Tongue (tissue), 2 donors: ENCODE results near the genes SYN1, RBM3 and WDR13.

GRCh38 chrX:45750433-45751092, 549.9 kb upstream of the DIPK2B start:
- RAMPAGE, long total RNA = no peak

DNA sequence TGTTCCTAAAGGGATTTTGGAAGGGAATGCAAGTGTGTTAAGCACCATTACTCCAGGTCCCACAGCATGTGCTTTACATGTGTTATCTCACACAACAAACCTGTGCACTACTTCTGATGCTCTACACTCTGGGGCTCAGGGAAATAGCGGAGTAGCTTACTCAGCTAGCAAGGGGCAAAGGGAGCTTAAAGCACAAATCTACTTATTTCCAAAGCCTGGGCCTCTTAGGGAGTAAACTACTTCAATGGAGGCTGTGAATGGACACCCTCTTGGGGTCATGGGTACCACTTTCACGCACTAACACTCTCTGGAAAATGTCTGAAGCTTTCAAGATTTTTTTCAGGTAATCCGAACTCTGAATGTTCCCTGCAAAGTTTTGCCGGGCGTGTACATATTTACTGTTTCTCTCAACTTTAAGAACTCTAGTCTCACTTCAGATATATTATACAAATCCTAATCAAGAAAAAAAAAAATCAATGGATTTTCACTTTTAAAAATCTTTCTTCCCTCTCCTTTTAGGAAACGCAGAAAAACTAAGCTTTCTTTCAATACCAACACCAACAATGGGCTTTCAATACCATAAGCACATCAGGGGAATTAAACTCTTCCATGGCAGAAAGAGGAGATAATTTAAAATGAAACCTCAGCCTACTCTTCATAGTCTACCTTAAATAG, 562.8 kb upstream of the DIPK2B start:
- RAMPAGE, long total RNA = no peak

- RAMPAGE, long total RNA = no peak
Measured at GRCh38 chrX:45767628-45767865, 566.9 kb upstream of the DIPK2B start.

GRCh38 chrX:45771594-45772190, 571.0 kb upstream of the DIPK2B start:
- RAMPAGE, long total RNA = no peak

DNA sequence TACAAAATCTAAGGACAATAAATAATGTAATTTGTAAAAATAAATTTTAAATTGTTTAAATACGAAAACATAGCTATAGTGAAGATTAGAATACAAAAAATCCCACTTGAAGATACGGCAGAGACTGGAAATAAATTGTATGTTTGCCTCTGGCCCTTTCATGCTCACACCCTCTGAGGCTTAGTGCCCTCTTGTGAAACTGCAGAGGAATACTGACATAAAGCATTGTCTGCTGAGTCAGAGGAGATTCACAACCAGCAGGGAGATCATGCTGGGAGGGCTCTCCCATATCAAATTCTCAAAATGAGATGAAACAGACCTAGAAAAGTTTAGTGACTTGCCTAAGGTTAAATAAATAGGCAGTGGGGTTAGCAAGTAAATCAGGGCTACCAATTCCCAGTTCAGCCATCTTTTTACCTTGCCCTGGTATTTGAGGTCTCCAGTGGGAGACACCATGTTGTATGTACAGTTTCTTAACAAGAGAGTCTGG, 581.2 kb upstream of the DIPK2B start:
- RAMPAGE, long total RNA = no peak

DNA sequence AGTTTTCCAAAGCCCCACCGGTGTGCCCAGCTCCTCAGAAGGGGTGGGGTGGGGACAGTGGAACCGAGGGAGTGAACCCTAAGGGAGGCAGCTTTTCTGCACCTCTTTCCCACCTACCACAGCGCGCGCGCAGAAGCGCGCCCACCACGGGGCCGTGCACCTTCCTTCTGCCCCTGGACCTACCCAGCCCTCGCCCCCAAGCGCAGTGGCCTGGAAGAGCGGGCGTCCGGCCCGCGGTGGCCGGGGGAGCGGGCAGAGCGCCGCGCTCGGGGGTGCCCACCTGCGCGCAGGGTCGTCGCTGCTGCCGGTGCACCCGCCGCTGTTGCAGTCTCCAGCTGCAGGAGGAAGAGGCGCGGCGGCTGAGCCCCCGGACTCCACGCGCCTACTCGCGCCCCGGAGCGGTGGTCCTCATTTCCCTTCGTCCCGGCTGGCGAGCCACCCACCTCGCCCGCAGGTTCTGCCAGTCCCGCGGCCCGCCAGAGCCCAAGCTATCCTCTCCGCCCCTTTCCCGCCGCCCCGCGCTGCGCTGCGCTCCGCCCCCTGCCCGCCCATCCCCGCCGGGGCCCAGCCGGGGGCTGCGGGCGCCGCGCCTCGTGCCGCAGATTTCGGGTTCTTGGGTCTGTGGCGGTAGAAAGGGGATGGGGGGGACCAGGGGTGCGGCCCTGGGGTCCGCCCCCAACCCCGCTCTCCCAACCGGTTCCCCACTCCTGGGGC, 595.9 kb upstream of the KRBOX4 start:
- RAMPAGE, long total RNA = no peak

- RAMPAGE, long total RNA = no peak
Measured at GRCh38 chrX:46125179-46125461, 322.0 kb upstream of the KRBOX4 start.

- RAMPAGE, long total RNA = no peak
Measured at GRCh38 chrX:46600990-46602161, 27.8 kb downstream of the CHST7 start.

GRCh38 chrX:46881507-46882334, 30.5 kb upstream of the JADE3 start:
- RAMPAGE, long total RNA = no peak

DNA sequence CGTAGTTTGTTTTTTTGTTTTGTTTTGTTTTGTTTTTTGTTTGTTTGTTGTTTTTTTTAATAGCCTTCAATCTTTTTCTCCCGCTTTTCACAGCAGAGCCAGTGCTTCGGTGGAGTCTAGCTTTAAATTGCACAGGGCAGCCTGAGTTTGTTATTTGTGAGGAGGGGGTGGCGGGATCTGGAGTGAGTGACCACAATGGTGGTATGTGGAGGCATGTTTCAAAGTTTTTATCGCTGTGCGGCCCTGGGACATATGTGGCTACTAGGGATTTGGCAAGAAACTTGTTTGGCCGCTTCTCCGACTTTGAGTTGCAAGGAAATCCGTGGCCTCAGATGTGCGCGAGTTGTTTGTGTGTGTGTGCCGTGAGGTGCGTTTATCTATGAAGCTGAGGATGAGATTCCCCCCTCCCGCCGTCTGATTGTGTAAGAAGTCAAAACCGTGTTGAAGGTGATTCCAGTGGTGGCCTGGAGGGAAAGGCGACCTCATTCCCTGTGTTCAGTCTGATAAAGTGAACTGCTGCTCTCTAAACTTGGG, 1.4 kb downstream of the JADE3 start:
- RAMPAGE, long total RNA = no peak

GRCh38 chrX:47321962-47322505, 48.3 kb upstream of the ZNF157 start:
- RAMPAGE, long total RNA = no peak

DNA sequence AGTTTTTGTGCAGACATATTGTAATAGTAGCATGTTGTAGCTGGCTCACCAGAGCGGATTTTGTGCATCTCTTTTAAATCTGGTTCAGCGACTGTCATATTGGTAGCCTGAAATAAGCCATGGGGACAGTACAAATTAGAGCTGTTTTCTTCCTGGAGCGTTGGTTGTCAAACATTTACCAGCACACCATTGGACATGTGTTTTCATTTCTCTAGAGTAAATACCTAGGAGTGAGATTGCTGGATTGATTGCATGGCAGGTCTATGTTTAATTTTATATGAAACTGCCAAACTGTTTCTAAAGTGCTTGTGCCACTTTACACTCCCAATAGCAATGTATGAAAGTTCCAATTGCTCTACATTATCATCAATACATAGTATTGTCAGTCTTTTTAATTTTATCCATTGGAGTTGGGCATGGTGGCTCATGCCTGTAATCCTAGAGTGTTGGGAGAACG, 2.5 kb upstream of the ARAF start:
- RAMPAGE, long total RNA = no peak

DNA sequence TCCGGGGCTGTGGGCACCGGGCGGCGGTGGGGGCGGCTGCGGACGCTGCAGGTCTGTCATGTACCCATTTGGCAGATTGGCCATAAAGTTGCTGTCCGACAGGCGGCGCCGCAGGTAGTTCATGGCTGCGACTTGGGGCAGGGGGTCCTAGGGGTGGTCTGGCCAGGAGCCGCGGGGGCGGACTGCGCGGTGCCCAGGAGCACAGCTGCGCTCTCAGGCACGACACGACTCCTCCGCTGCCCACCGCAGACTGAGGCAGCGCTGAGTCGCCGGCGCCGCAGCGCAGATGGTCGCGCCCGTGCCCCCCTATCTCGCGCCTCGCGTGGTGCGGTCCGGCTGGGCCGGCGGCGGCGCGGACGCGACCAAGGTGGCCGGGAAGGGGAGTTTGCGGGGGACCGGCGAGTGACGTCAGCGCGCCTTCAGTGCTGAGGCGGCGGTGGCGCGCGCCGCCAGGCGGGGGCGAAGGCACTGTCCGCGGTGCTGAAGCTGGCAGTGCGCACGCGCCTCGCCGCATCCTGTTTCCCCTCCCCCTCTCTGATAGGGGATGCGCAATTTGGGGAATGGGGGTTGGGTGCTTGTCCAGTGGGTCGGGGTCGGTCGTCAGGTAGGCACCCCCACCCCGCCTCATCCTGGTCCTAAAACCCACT, at the start of gene SYN1:
SYN1 (minus strand) TSS at position 252 of the 647 bp plus-strand sequence.
- RAMPAGE, long total RNA = no peak

GRCh38 chrX:47649175-47649738, 1.1 kb downstream of the ELK1 start:
- RAMPAGE, long total RNA = no peak

- RAMPAGE, long total RNA = no peak
Measured at GRCh38 chrX:47862644-47863105, 26.0 kb downstream of the ZNF81 start.

DNA sequence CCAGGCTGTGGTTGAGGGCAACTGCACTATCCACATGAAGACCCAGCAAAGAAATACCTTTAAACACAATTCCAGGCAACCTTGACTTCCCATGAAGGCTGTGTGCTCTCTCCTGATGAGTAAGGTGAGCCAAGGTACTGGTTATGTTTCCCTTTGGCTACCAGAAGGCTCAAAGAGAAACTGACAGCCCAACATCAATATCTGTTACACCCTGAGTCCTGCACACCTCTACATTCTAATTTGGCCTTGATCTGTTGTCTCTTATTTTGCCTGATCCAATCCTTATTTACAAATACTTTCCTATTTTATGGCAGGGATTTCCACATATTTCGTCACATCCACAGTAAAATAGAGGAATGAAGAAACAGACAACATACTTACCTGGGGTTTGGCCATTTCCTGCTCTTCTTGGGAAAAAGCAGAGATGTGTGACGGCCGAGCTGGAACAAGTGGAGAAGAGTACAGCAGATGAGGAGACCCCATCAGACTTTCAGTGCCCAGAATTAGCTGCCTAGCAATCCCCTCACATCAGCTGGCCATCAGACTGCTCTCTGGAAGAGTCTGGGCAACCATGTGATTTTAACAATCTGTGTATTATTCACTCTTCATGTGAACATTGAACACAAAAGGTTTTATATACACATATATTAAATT, 1.4 kb downstream of the ZNF182 start:
- RAMPAGE, long total RNA = no peak

- RAMPAGE, long total RNA = no peak
Measured at GRCh38 chrX:48487150-48487595, 11.2 kb downstream of the FTSJ1 start.

DNA sequence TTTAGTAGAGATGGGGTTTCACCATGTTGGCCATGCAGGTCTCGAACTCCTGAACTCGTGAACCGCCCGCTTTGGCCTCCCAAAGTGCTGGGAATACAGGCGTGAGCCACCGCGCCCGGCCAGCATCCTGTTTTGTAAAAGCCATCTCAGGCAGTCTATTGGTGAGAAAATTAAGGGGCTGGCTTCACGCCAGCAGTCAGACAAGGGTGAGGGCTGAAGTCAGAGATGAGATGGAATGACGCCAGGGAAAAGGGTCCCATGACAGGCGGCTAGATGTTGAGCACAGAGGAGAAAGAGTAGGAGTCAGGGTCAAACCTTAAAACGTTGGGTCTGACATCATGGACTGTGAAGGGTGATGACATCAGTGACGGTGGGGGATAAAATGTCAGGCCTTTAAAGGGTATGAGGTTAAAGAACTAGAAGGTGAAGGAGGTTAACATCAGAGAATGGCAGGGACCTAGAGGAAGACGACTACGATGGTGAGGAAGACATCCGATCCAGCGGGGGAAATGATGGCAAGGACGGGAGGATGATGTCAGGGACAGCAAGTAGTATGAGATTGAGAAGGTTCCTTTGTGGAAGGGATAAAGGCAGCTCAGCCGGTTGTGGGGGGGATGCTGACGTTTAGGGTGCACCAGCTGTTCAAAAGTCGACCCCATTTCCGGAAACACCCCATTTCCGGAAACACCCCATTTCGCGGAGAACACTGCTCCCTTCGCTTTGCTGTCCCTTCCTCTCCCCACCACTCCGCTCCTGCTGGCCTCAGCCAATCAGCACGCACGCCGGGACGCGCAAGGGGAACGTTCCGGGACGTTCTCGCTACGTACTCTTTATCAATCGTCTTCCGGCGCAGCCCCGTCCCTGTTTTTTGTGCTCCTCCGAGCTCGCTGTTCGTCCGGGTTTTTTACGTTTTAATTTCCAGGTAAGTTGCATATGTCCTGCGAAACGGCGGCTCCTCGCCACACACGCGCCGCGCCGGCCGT, at the start of gene RBM3:
RBM3 (plus strand) TSS at position 833 of the 983 bp plus-strand sequence.
- RAMPAGE, long total RNA = start-site peak on the plus strand centred at position 846 of the sequence, 39 bp wide, 1,155 and 265 reads in 2 replicates

- RAMPAGE, long total RNA = start-site peak on the plus strand at chrX:48597492-48597538, 89 and 79 reads in 2 replicates; start-site peak on the plus strand at chrX:48597763-48597855, 30 and 18 reads in 2 replicates
Measured at GRCh38 chrX:48597278-48598425, at the start of gene WDR13. Gene WDR13, plus strand, starts transcription at chrX:48597492.

DNA sequence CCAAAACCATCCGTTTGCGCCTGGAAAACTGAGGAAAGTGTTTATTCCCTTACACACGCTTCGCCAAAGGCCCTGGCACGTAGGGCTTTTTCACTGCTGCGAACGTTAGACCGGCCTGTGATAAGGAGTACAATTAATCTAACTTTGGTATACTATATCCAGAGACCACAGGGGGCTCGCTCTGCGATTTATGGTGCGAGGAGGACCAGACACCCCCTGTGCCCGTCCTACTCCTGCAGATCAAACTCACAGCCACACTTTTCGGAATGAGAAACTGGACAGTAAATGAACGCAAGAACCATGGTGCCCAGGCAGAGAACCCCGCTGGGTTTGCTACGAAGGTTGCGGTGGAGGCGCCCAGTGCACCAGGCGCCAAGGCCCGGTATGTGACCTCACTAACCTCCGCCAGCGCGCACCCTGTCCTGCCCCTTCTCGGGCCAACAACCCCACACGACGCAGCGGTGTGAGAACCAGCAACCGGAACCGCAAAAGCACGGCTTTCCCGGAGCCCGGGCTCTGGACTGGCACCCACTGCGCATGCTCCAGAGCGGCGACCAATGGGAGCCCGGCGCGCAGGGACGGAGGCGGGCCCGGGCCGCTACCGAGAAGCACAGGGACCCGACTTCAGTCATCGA, 7.6 kb upstream of the WAS start:
- RAMPAGE, long total RNA = no peak